ENCODE measurements around a stretch of chr1.

- PRO-cap: no peak
- RAMPAGE, long total RNA, 4 experiments: no peak in any of the 4 experiments
Measured at GRCh38 chr1:30737547-30738225, 14.3 kb upstream of the MATN1 start.

DNA sequence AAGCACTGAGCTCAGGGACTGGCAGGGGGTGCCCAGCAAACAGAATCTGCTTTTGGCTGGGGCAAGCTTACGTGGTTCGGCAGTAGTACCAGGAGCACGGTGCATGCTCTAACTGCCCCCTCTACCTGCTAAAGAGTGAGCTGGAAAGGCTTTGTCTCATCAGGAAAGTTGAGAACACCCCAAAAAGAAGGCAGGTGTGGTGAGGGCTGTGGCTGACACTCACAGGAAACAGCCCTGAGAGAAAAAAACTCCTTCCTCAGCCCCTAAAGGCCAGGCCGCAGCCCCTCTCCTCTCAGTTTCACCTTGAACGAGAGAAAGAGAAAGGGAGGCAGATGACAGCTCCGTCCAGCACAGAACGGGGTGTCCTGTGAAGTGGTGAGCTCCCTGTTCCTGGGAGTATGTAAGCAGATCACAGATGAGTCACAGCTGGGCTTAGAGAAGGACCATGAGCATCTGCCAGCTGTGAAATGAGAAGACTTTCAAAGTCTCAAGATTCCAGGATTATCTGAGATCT lies 13.5 kb downstream of the LAPTM5 start:
- PRO-cap: no peak
- RAMPAGE, long total RNA, 4 experiments: no peak in any of the 4 experiments

GRCh38 chr1:30745226-30746286 lies 12.0 kb downstream of the LAPTM5 start:
- PRO-cap: no peak
- RAMPAGE, long total RNA, 4 experiments: no peak in any of the 4 experiments

- PRO-cap: no peak
- RAMPAGE, long total RNA, 4 experiments: no peak in any of the 4 experiments
Measured at GRCh38 chr1:30746287-30747338, 11.0 kb downstream of the LAPTM5 start.

DNA sequence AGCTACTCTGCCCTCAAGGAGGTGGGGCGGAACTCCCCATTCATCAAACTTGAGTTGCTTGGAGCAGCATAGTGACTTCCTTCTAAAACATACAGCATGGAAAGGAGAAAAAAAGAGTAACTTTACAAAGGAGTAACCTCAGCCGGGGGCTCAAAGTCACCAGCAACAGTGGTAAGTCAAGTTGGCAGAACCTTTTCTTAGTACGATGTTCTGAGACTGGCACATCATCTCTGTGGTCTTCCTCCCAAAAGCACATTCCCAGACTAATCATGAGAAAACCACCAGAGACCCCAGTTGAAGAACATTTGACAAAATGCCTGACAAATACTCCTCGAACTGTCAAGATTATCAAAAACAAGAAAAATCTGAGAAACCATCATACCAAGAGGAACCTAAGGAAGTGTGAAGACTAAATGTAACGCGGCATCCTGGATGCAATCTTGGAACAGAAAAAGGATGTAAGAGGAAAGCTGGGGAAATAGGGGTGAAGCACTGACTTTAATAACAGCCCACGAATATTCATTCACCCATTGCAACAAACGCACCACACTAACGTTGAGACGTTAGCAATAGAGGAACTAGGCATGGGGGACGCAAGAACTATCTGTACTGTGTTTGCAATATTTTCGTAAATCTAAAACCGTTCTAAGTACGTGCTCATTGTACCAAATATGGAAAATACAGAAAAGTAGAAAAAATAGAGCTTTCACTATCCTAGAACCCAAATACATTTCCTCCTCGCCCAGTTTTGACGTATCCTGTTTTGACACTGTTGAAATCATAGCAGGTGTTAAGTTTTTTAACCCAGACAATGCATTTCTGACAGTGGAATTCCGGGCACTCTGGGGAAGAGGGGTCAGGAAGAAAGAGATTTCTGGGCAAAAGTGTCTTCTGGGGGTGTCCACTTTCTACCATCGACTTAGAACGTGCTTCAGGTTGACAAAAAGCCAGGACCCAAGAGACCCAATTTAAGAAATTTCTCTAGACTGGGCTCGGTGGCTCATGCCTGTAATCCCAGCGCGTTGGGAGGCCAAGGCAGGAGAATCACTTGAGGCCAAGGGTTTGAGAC lies 4.0 kb downstream of the LAPTM5 start:
- PRO-cap: no peak
- RAMPAGE, long total RNA, 4 experiments: no peak in any of the 4 experiments

GRCh38 chr1:30758651-30759511 lies 1.3 kb upstream of the LAPTM5 start:
- PRO-cap: no peak
- RAMPAGE, long total RNA, 4 experiments: no peak in any of the 4 experiments

GRCh38 chr1:30760587-30761214 lies 3.1 kb upstream of the LAPTM5 start:
- PRO-cap: no peak
- RAMPAGE, long total RNA, 4 experiments: no peak in any of the 4 experiments

GRCh38 chr1:30780622-30780980 lies 23.0 kb upstream of the LAPTM5 start:
- PRO-cap: no peak
- RAMPAGE, long total RNA, 4 experiments: no peak in any of the 4 experiments

GRCh38 chr1:30782301-30782625 lies 24.7 kb upstream of the LAPTM5 start:
- PRO-cap: no peak
- RAMPAGE, long total RNA, 4 experiments: no peak in any of the 4 experiments

DNA sequence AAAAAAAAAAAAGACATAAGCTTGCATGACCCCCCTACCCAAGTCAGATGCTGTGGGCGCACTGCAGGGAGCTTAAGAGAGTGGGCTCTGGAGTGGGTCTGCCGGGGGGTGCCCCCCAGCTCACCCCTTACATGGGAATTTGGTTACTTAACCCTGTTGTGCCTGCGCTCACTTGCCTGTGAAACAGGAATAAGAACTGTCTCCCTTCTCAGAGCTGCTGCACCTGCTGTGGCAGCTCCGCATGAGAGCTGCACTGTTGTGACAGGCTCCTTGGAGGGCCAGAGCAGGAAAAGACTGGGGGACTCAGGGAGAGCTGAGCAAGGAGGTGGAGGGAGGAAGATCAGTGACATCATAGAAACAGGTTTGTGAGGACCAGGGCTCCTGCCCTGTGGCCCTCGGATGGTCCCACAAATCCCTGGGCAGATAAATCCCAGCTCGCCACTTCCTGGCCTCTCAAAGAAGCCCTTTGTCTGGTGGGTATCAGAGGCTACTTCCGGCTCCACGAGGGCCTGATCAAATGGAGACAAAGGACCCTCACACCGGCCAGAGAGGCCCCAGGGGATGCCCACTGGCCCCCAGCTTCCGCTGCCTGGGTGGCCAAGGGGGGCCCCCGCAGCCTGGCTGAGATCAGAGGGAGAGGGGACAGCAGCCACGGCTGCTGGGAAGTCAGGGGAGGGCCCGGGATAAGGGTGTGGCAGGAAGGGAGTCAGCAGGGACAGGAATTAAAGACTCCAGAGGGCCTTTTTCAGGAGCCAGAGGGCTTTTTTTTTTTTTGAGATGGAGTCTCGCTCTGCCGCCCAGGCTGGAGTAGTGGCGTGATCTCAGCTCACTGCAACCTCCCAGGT lies 28.9 kb upstream of the LAPTM5 start:
- PRO-cap: no peak
- RAMPAGE, long total RNA, 4 experiments: no peak in any of the 4 experiments

- PRO-cap: bidirectional peak, plus-strand start at chr1:31065449, minus-strand start at chr1:31065418
- RAMPAGE, long total RNA, 4 experiments: no peak in any of the 4 experiments
Measured at GRCh38 chr1:31064894-31065488, 526 bp downstream of the PUM1 start.

DNA sequence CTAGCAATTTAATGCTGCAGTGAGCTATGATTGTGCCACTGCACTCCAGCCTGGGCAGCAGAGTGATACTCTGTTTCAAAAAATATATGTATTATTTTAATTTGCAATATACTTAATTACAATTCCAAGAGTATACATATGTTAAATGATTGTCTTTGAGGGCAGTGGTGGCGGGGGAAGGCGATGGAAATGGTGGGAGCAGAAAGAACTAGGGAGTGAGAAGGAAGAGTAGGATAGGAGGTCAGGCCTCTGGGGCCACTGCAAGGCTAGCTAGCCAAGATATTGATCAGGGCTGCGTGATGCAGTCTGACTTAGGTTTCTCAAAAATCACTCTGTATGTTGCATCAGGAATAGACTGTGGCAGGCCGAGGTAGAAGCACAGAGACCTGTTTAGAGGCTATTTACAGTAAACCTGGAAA lies 21.1 kb upstream of the PUM1 start:
- PRO-cap: no peak
- RAMPAGE, long total RNA, 4 experiments: no peak in any of the 4 experiments

- PRO-cap: no peak
- RAMPAGE, long total RNA, 4 experiments: no peak in any of the 4 experiments
Measured at GRCh38 chr1:31348729-31349024, 24.2 kb downstream of the FABP3 start.

DNA sequence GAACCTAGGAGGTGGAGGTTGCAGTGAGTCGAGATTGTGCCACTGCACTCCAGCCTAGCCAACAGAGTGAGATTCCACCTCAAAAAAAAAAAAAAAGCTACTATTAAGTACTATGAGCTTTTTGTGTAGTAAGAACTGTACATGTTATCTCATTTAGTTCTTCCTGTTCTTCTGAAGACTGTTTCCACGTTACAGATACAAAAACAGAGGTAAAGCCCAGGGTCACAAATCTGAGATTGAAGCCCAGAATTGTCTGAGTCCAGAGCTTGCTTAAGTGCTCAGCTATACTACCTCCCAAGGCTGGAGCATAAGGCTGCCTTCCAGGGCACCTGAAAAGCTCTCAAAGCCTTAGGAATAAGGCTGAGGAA lies 2.9 kb downstream of the FABP3 start:
- PRO-cap: no peak
- RAMPAGE, long total RNA, 4 experiments: no peak in any of the 4 experiments

GRCh38 chr1:31384486-31384881 lies 11.6 kb upstream of the FABP3 start:
- PRO-cap: no peak
- RAMPAGE, long total RNA, 4 experiments: no peak in any of the 4 experiments

GRCh38 chr1:31413661-31414457 lies 846 bp downstream of the SERINC2 start:
- PRO-cap: bidirectional peak, plus-strand start at chr1:31413939, minus-strand start at chr1:31413742
- RAMPAGE, long total RNA, 4 experiments: no peak in any of the 4 experiments

- PRO-cap: no peak
- RAMPAGE, long total RNA, 4 experiments: no peak in any of the 4 experiments
Measured at GRCh38 chr1:31470960-31471274, 57.9 kb downstream of the SERINC2 start.

GRCh38 chr1:31637770-31638421 lies 6.8 kb downstream of the PEF1 start:
- PRO-cap: unidirectional peak, plus-strand start at chr1:31638159
- RAMPAGE, long total RNA, 4 experiments: no peak in any of the 4 experiments

DNA sequence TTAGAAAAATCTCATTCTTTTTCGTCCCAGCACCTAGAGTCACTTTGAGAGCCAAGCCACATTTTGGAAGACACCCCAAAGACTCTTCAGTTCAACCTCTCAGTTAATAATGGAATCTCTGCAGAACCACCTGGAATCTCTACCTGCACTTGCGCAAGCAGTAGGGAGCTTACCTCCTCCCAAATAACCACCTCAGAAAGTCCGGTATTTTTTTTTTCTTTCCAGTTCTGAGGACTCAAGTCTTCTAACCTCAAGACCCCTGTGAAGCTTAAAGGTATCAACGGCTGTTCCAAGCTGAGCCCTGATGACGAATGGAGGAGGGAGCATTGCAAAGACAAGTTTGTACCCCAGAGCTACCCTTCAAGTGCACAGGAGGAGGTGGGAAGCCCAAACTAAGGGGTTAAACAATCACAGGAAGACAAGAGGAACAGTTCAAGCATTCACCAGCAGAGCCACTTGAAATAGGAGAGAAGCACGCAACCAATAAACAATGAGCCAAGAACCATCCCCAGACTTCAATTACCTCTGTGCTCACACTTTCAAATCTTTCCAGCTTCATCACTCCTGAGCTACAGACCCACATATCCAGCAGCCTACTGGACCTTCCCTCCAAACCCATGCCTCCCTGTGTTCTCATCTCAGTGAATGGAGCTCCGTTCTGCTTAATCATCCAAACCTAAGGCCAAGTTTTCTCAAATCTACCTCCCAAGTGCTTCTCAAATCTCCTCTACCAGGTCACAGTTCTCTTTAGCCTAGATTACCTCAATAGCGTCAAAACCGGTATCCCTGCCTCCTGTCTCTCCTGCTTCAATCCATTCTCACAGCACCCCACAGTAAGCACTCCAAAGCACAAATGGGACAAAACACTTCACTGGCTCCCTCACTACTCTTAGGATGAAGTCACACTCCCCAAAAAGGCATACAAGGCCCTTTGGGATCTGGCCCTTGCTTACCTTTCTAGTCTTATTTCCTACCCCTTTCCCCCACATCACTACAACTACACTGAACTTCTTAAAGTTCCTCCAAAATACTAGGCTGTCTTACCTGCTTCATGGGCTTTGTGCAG lies 3.8 kb downstream of the PEF1 start:
- PRO-cap: no peak
- RAMPAGE, long total RNA, 4 experiments: no peak in any of the 4 experiments

DNA sequence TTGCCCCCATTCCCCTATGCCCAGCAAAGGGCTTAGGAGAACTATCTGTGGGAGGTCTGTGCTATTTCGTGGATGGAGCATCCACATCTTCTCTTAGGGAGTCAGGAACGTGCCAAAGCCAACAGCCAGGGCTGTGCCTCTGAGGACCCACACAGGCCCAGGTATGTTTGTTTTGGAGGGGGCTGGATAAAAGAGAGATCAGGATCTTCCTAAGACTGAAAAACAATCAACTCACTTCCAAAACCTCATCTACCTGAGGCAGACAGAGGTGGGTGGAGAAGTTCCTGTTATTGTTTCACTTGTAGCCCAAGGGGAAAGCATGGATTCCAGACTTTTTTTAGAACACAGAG lies 3.8 kb upstream of the PEF1 start:
- PRO-cap: no peak
- RAMPAGE, long total RNA, 4 experiments: no peak in any of the 4 experiments